OVCAR3 (cell line): ENCODE measurements around a stretch of chr15.

GRCh38 chr15:37024221-37024991 is 75.9 kb downstream of the MEIS2 start:
- RRBS: no CpG with 5 or more reads among the region's 5 CpGs

DNA sequence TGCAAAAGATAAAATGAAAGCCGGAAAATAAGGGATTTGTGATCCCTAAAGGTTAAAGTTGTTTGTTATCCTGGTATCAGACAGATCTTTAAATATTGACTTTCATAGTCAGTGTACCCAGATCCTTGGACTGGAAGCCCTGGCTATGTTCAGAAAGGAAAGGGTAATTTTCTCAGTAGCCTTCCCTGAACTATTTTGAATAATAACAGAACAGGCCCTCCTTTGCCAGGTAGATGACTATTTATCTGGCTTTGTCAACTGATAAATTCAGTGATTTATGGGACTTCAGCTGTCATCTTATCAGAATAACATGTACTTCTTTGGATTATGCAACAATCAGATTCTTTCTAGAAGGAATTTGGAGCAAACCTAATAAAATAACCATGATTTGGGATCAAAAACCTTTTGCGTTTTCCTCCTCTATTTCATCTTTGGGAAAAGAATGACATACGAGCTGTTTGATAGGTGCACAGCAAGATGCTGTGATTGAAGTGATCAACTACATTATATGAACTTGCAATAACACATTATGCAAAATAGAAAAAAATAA is 119.1 kb upstream of the MEIS2 start:
- RRBS: no CpG with 5 or more reads among the region's 3 CpGs

DNA sequence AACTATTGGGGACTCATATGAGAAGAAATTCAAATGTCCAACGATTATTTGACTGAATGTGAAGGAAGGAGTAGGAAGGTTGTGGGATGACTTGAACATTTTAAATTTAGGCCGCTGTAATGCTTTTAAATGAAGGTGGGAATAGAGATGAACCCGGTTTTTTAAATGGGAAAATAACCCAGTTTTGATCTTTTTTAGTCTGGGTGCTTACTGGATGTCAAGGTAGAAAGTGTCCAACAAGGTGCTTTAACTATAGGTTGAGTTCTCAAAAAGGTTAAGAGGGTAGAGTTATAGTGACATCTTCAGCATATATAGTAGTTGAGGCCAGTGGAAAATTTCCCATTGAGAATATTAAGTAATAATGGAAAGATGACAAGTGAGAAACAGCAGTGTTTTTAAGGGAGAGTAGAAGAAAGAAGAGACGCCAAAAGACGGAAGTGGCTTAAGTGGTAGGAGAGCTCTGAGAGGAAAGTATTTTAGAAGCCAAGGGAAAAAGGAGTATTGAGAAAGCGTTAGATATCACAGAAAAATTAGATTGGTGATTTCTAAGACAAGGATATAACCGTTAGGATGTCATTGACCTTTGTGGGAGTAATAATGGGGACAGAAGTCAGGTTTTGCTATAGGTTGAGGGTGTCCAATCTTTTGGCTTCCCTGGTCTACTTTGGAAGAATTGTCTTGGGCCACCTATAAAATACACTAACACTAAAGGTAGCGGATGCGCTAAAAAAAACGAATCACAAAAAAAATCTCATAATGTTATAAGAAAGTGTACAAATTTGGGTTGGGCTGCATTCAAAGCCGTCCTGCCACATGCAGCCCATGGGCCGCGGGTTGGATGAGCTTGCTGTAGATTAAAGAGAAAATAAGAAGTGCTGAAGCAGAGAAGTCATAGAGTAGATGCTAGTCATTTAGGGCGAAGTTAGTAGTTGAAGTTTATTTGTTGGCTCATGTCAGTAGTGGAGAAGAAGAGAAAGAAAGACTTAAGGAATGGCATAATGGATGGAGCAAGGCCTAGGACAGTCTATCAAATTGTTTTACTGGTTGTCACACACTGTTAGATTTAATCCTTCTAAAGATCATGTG is 10.8 kb downstream of the SPRED1 start:
- RRBS: no CpG with 5 or more reads among the region's 14 CpGs

GRCh38 chr15:38576642-38577483 is 12.2 kb upstream of the RASGRP1 start:
- RRBS: no CpG with 5 or more reads among the region's 6 CpGs

DNA sequence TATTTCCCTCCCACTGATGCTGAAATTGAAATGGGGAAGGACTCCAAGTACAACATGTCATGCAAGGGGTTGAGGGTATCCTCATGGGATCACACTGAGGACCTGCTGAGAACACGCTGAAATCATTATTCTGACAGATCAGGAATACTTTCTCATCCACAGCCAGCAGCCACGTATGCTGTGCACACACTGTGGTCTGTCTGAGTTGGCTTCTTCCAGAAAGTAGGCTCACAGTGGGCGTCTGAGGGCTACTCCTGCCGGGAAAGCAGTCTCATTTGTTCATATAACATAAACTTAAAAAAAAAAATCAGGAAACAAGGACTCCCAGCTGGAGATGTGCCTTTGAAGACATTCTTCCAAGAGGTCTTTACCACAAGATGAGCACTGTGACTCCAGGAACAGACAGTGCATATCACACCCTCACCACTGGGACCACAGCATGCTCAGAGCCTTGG is 300.4 kb upstream of the RASGRP1 start:
- RRBS: no CpG with 5 or more reads among the region's 4 CpGs

GRCh38 chr15:39198929-39199642 is 381.8 kb upstream of the THBS1 start:
- RRBS: no CpG with 5 or more reads among the region's 4 CpGs

DNA sequence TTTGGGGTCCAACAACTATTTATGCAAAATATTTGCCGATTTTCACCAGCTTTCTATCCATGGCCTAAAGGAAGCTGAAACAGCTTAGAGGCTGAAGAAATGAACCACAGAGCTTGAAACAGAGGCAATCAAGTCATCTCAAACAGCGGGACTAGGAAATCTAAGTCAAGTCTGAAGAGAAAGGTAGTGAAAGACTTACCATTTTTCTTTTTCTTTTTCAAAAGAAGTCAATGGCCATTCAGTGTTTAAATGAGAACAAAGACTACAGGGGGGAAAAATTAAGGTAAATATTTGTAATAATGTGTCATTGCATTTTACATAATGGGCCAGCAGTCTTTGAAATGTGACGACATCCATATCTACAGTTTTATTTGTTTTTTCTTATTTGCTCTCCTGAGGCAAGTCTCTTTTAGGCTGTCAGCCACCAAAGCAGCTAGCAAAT is 307.2 kb upstream of the THBS1 start:
- RRBS: no CpG with 5 or more reads among the region's 3 CpGs

DNA sequence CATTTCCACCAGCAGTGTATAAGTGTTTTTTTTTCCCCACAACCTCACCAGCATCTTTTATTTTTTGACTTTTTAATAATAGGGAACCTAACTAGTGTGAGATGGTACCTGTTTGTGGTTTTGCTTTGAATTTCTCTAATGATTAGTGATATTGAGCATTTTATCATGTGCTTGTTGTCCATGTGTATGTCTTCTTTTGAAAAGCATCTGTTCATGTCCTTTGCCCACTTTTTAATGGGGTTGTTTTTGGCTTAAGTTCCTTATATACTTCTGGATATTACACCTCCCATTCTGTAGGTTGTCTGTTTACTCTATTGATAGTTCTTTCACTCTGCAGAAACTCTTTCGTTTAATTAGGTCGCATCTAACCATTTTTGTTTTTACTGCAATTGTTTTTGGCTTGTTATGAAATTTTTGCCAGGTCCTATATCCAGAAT is 122.3 kb upstream of the THBS1 start:
- RRBS: no CpG with 5 or more reads among the region's 2 CpGs

- RRBS: no CpG with 5 or more reads among the region's 3 CpGs
Observed at GRCh38 chr15:39488345-39489108, 92.4 kb upstream of the THBS1 start.

DNA sequence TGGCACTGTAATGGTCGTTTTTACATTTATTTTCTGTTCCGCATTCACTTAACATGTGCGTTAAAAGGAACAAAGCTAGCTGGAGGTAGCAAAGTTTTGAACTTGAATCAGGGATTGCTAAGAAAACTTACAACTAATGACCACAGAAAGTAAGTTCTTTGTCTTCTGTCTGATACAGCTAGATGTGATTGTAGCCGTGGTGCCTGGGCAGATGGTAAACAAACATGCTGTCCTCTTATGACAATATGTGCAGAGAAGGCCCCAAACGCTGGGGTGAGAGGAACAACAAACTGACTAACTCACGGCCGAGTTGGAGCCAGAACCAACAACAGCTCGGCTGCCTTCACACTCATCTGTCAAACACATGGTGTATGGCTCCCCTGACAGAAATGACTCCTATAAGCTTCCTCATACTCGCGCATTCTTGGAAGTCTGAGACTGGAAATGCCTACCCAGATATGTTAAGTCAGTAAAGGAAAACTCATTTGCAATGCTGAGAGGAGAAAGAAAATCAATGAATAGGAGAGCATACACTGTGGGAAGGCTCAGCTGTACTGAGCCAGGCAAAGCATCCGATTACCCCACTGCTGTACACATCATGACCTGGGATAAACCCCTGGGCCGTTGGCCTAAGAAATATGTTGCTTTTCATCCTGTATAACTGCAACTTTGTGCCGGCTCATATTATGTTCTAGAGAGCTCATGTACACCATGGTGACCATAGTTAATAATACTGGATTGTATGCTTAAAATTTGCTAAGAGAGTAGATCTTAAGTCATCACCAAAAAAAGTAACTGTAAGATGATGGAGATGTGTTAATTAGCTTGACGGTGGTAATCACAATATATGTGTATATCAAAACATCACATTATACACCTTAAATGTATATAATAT is 5.7 kb downstream of the THBS1 start:
- RRBS: no CpG with 5 or more reads among the region's 14 CpGs

DNA sequence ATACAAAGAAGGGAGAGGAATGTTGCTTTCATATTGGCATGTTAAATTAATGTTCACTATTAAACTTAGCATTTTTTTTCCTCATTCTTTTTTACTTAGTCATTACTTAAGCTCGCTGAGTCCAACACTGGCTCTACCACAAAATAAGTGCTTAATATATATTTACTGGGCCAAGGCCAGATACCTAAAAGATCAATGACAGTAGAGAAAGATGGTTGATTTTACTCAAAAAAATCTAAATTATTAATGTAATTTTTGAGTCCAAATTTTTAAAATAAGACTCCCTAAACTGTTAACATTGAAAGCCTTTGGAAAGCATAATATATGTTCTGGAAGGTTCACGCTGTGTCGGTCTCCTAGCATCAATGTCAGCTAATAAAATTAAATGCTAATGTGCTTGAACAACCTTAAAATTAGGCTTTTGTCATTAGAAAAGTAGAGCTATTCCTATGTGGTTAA is 14.0 kb downstream of the THBS1 start:
- RRBS: no CpG with 5 or more reads among the region's 3 CpGs

DNA sequence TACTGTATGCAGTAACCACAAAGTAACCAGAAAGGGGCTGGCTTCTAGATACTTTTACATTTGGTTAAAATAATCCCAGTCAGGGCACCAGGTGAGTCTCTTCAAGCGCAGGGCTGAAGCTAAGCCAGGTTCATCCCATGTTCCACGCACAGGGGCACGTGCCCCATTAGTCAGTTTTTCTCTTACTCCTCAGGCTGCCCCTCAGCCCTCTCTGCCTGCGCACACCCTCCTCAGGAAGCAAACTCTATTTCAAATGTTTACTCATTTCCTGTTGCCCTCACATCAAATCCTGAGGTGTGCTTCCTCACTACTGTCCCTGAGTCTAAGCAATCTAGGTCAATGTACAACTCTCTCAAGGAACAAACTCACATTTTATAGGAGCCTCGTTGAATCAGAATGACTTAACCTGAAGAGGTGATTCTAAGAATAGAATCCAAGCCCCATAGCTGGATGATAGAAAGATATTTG is 48.5 kb downstream of the THBS1 start:
- RRBS: no CpG with 5 or more reads among the region's 5 CpGs

GRCh38 chr15:39641191-39641936 is 60.5 kb downstream of the THBS1 start:
- RRBS: no CpG with 5 or more reads among the region's 11 CpGs

DNA sequence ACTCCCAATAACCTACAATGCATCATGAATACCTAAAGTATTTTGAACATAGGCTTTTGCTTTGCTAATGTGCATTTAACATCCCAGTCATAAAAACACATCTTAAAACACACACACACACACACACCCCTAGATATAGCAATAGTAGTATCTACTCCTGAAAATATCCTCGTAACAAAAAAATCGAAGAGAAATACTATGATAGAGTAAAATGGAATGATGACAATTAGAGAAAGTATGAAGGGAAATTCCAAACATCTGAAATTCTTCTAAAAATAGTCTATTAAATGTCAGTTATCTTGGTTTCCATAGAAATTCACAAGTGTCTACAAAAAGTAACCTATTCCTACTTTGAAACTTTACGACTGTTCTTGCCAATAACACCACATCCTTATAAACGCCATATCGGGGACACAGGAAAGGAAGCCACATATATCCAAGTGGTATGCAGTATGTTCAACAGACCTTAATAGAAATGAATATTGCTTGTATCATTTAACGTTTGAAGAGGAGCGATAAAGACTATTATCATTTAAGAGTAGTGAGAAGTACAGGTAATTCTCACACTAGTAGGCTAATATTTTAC is 1.4 kb downstream of the GPR176 start:
- RRBS: no CpG with 5 or more reads among the region's 7 CpGs

DNA sequence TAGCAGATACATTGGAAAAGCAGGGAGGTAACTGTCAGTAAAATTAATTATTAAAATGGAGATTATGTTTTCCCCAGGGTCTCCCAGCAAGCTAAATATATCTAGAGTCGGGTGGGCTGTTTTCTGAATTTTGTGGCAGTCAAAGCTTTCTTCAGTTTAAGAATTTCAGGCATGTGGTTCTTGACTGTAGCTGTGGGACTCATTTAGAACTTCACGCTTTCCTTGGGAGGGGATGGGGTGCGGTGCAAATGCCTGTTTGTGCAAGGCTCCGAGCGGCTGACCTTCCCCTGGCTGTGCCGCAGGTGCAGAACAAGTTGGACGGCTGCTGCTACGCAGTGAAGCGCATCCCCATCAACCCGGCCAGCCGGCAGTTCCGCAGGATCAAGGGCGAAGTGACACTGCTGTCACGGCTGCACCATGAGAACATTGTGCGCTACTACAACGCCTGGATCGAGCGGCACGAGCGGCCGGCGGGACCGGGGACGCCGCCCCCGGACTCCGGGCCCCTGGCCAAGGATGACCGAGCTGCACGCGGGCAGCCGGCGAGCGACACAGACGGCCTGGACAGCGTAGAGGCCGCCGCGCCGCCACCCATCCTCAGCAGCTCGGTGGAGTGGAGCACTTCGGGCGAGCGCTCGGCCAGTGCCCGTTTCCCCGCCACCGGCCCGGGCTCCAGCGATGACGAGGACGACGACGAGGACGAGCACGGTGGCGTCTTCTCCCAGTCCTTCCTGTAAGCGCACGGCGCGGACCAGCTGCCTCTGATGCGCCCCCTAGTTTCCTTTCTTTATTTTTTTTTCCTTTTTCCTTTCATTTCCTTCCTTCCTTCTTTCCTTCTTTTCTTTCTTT is 42.4 kb downstream of the EIF2AK4 start:
- RRBS: 5% methylated on average over 14 of the region's 61 CpGs

GRCh38 chr15:39996741-39997191 is 42.2 kb downstream of the SRP14 start:
- RRBS: no CpG with 5 or more reads among the region's 3 CpGs

DNA sequence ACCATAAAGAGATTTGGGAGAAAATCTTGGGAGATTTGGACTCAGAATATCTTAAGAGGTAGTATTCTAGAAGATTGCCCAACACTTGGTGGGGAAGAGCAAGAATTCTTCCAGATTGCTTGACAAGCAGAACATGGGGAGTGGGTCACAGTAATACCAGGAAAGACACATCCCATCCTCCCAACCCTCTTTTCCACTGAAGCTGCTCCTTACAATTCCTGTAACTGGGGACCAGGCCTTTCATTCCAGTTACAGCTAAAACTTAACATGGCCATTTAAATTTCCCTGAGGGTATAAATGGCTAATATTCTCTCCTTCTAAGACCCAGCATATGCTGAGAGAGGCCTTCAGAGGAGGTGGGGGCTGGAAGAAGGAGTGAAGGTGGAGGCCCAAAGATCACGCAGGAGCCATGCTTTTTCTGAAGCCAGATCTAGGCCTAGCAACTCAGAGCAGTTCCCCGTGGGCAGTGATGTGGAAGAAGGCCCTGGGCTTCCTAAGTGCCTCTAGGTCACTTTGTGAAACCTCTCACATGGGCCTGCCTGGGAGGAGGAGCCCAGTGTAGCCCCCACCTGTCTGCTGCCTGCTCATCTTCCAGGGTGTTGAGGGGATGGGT is 10.7 kb upstream of the SRP14 start:
- RRBS: no CpG with 5 or more reads among the region's 2 CpGs

DNA sequence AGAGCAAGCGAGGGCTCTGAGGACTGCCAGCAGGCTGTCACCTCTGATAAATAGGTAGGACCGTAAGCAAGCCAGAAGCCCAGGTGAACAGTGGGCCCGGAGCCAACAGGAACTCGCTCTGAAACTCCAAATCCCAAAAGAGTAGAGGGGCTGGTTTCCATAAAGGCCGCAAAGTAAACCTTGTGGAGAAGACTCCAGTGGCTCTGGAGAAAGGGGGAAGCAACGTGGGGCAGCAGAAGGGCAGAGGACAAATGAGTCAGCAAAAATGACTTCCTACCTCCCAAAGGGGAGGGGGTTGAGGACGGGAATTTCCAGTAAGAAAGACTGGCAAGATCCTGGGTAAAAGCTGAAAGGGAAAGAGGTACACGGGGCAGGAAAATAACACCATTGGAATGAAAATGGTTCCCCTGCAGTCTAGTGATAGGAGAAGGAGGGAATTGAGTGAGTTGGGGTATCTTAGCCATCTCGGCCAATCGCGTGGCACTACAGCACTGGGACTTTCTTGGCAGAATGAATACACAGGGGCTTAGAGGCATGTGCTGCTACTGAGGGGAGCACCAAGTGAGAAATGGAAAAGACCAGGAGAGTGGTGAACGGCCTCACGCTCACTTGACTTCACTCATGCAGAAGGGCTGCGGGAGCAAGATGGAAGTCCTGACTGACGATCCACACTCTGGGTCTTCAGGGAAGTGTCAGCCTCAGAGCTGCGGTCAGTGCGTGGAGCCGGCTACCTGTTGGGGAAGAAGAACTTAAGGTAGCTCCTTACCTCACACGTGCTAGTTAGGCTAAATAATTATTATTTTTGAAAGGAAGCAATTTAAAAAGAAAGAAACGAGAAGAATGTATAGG is 33.2 kb downstream of the BMF start:
- RRBS: no CpG with 5 or more reads among the region's 20 CpGs

DNA sequence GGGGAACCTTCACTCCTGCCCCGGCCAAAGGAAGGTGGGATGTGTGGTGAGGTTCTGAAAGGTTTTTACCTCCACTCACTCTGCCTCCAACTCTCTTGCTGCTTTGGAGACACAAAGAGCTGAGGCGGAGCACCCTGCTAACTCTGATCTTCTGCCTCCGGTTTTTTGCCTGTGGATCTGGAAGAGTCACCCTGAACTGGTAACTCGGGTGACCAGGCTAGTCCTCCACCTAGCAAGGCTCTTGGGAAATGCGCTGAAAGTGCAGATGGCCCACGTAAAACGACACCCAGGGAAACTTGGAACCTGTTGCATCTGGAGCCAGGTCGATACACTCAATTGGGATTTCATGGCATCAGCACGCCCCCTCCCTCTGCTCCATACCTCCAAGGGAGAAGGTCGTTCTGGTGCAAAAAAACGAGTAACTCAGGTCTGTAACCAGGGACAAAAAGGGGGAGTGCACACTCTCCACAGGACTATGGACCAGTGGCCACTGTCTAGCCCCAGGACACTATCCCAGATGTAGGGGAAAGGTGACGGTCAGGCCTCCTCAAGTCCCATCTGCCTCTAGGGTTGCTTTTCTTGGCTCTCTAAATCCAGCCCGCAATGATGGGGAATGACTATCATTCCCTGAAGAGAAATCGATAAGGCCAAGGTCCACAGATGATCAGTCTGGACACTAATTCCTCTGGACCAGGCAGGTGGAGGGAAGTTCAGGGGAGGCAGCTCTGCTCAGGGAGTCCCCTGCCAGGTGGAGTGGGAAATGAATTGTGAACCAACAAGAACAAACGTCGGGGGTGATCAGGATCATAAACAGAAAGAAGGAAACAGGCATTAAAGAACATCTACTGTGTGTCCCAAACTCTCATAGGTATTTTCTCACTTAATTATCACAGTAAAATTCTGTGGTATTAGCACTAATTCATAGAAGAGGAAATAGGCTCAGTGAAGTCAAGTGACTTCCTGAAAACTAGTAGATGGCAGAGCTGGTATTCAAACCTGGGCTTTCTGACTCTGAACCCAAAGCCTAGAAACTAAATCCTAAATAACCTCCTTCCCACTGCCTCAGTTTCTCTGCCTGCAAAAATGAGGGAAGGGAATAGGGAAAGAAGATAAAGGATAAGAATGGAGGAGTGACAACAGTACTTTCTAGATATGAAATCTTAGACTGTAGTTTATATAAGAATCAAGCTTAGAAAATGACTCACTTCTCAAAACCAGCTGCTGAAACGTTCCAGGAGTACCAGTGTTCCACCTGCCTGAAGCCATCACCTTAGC is 7.8 kb downstream of the BMF start:
- RRBS: no CpG with 5 or more reads among the region's 17 CpGs

DNA sequence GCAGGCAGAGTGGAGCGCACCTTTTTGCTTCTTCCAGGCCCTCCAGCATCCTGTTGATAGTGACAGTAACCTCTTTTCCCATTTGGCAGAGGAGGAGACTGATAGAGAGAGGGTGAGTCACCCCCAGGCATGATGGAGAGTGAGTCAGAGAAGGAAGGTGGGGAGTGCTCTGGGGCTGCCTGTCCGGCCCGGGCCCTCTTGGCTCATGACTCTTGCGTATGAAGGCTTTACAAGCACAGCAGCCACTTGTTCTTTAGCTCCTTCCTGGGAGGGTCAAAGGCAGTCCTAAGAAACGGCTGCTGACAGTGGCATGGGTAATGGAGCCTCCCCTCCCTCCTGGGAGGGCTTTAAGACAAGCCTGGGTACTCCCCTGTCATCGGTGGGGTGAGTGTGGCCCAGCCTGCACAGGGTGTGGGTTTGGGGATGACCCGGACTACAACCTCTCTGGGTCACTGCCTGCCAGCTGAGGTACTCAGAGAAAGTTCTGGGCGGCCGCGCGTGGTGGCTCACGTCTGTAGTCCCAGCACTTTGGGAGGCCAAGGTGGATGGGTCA is 15.9 kb downstream of the ANKRD63 start:
- RRBS: no CpG with 5 or more reads among the region's 12 CpGs